ENCODE measurements around a stretch of chr1.

DNA sequence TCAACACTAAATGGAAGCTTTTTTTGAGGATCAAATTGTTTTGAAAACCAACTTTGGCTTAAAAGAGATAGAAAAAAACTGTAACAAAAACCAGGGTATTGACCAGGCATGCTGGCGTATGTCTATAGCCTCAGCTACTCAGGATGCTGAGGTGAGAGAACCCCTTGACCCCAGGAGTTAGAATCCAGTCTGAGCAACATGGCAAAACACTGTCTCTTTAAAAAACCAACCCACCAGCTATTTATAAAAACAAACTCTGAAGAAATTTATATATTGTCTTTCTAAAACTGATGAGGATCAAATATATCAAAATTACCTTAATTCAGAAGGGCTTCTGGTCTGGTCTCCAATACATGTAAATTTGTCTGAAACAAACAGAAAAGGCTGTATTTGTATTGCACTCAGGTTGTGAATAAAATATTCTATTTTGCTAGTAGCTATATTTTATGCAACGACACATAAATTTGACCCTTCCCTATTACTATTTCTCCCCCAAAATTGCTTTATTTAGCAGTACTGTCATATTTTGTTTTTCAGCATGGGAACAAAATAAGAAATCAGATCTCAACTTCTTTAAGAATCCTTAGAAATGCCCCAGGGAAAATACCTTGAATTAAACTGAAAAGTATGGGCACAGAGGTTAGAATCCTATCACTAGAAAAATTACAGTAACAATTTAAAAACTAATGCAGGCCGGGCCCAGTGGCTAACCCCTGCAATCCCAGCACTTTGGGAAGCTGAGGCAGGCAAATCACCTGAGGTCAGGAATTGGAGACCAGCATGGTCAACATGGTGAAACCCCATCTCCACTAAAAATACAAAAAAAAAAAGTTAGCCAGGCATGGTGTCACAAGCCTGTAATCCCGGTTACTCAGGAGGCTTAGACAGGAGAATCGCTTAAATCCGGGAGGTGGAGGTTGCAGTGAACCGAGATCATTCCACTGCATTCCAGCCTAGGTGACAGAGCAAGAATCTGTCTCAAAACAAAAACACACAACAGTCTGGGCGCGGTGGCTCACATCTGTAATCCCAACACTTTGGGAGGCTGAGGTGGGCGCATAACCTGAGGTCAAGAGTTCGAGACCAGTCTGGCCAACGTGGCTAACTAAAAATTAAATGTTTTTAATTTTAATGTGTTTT lies 51.6 kb downstream of the GNB1 start:
- PRO-cap = no peak

DNA sequence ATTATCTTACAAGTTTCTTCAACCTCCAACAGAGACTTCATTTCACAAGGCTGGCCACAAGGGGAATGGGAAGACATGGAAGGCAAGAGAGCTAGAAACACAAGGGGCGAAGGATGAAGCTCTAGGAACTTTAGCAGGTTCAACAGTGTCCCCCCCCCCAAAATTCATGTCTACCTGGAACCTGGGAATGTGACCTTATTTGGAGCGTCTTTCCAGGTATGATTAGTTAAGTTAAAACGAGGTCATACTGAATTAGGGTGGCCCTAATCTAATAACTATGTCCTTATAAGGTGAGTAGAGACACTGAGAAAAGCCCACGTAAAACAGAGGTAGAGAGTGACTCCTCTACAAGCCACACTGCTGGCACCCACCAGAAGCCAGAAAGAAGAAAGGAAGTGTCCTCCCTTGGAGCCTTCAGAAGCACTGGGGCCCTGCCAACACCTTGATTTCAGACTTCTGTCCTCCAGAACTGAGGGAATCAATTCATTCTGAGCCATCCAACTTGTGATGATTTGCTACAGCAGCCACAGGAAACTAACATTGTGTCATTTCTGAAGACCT lies 15.1 kb downstream of the GNB1 start:
- PRO-cap = no peak

DNA sequence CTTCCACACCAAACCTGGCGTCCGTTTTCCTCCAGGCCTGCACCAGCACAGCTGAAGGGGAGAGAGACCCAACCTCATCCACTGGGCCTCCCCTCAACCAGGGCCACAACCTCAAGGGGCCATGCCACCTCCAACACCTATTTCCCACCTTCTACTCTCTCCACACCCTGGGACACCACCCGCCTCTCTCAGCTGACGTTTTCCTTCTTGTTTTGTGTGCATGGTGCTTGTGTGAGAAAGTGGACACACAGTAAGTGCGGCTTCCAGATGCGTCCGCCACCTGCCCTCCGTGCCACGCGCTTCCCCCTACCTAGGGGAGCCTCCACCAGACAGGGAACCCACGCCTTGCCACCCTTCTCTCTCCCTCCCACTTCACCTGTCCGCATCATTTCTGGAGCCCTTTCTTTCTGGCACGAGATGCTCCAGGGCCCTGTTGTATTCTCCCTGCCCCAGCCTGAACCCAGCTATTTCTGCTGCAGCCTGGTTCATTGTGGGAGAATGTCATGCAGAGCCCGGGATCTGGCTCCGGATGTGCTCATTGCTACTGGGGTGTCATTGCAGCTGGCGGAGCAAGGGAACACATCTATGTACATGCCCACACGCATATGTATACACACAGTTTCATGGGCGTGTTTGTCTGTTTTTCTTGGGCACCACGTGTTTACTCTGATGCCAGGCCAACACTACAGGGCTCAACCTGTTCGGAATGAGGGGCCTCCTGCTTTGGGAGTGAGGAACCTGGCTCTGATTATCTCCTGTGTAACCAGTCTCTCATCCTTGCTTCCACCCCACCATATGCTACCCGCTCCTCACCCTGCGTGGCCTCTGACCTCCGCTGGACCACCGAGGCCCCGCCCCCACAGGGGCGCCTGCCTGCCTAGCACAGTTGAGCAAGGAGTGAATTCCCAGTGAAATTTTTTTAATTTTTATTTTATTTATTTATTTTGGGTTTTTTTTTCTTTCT lies 1.5 kb upstream of the GNB1 start:
- PRO-cap = no peak

DNA sequence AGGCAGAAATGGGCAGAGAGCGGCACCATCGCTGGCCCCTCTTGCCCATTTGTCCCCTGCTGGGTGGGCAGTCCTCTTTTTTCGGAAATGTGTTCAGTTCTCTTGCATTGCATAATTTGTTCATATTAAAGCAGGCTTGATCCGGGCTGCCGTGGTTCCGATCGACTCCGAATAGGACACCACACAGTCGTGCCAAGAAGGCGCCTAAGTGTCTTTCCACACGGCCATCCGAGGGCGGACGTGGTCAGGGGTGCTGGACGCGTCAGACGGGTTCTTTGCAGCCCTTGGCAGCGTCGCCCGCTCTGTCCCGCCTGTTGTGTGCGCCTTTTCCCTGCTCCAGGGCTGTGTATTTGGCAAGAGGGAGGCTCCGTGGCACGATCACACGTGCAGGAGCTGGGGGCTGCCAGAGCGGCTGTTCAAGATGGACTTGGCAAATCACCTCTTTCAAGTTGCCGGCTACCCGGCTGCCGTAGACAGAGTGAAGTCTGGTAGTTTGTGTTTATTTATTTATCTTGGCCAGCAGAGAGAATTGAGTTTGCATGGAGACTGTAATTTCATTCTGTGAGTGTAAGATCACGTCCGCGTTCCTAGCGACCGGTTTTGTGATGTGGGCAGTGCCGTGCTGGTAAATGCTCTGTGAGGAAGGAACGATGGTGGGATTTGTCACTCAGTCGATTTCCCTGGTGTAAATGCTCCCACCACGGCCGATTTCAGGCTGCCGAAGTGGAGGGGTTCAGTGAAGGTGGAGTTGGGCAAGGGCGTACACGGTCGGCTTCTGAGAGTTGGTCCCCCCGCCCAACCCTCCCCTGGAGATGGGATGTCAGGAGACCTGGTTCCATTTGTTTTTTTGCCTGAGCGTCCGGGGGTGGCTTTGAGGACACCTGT lies 31.9 kb downstream of the PRKCZ start:
- PRO-cap = no peak

DNA sequence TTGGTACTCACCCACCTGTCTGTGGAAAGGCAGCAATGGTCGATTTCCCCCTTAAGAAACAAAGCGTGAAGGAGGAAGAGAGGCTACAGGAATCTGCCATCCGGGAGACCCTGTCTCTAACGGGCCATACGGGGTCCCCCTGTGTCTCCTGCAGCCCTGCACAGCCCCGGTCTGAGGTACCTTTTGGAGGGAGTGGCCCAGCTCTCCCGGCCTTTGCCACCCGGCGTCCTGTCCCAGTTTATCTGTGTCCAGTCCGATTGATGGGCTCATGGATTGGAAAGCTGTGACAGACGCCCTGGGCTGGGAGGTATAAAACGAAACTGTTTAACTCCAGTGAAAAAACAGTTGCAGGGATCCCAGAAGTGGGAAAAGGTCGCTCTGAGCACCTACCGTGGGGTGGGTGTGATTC lies 11.6 kb upstream of the FAAP20 start:
- PRO-cap = no peak

- PRO-cap = no peak
Observed at GRCh38 chr1:2206644-2207462, 12.3 kb upstream of the FAAP20 start.

DNA sequence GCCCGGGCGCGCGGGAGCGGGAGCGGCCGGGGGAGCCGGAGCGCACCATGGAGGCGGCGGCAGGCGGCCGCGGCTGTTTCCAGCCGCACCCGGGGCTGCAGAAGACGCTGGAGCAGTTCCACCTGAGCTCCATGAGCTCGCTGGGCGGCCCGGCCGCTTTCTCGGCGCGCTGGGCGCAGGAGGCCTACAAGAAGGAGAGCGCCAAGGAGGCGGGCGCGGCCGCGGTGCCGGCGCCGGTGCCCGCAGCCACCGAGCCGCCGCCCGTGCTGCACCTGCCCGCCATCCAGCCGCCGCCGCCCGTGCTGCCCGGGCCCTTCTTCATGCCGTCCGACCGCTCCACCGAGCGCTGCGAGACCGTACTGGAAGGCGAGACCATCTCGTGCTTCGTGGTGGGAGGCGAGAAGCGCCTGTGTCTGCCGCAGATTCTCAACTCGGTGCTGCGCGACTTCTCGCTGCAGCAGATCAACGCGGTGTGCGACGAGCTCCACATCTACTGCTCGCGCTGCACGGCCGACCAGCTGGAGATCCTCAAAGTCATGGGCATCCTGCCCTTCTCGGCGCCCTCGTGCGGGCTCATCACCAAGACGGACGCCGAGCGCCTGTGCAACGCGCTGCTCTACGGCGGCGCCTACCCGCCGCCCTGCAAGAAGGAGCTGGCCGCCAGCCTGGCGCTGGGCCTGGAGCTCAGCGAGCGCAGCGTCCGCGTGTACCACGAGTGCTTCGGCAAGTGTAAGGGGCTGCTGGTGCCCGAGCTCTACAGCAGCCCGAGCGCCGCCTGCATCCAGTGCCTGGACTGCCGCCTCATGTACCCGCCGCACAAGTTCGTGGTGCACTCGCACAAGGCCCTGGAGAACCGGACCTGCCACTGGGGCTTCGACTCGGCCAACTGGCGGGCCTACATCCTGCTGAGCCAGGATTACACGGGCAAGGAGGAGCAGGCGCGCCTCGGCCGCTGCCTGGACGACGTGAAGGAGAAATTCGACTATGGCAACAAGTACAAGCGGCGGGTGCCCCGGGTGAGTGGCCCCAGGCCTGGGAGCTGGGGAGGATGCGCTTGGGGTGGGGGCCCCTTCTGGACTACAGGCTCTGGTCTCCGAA lies 950 bp downstream of the SKI start:
- PRO-cap = unidirectional peak, minus-strand start at position 106 of the sequence; bidirectional peak, plus-strand start at position 865 of the sequence, minus-strand start at position 729 of the sequence

GRCh38 chr1:2229818-2230016 lies 1.6 kb downstream of the SKI start:
- PRO-cap = no peak

GRCh38 chr1:2251636-2252178 lies 23.6 kb downstream of the SKI start:
- PRO-cap = no peak

DNA sequence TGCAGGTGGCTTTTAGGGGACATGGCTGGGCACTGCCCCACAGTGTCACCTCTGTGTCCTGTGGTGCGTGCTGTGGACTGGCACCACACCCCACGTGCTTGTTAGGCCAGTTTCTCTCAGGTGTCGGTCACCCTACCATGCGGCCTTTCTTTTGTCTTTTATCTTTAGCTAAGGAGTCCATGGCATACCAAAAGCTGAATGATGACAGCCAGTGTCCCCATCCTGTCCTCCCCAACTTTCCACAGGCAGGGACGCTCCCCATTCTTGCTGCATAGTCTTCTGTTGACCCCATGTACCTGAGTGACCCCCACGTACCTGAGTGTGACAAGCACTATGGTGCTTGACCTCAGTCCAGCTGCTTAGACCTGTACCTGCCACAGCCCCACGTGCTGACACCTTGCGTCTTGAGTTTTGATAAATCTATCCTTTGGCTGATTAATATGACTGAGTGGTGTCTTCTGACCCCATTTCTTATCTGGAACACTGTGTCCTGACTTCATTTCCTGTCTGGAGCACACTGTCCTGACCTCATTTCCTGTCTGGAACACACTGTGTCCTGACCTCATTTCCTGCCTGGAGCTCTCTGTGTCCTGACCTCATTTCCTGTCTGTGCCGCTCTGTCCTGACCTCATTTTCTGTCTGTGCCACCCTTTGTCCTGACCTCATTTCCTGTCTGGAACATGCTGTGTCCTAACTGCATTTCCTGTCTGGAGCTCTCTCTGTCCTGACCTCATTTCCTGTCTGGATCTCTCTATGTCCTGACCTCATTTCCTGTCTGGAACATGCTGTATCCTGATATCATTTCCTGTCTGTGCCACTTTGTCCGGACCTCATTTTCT lies 27.0 kb downstream of the SKI start:
- PRO-cap = no peak

DNA sequence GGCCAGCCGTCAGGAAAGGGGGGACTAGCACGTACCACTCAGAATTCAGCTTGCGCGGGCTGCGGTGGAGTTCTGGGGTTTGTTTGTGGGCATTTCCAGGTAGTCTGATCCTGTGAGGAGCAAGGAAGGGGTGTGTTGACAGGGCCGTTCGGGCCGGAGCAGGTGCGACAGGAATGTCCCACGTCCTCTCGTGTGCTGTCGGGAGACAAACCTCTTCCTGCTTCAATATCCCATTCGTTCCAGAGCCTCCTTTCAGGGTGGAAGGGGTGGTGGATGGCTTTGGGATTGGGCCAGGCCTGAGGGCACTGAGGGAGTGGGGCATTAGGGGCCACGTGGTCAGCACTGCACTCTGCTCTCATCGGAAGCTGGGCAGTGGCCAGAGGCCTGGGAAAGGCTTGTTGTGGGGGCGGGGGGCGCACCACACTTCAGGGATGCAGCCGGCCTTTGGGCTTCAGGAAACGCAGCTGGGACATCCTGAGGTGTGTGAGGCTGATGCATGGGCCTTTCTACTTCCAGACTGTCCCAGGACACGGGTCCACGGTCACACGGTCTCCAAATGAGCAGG lies 39.2 kb downstream of the SKI start:
- PRO-cap = no peak

- PRO-cap = no peak
Observed at GRCh38 chr1:2272057-2272439, 43.9 kb downstream of the SKI start.

DNA sequence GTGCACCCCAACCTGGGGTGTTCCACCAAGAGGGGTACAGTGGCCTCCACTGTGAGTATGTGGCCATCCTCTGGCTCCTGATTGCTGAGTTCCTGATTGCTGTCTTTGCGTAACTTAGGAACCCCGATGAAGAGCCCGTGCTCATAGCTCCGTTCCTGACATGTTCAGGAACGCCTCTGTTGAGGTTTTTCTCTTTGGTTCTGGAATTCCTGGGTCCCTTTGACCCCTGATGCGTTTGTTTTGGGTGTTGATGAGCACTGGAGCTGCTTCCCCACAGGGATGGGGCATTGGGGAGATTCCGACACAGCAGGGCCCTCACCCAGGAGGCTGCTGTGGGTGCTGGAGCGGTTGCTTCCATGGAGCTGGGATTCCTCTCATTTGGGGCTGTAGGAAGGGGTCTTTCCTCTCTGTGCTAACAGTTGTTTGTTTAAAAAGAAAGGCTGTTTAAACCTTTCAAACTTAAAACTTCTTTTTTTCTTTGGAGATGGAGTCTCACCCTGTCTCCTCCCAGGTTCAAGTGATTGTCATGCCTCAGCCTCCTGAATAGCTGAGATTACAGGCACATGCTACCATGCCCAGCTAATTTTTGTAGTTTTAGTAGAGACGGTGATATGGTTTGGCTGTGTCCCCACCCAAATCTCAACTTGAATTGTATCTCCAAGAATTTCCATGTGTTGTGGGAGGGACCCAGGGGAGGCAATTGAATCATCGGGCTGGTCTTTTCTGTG lies 48.7 kb downstream of the SKI start:
- PRO-cap = no peak

DNA sequence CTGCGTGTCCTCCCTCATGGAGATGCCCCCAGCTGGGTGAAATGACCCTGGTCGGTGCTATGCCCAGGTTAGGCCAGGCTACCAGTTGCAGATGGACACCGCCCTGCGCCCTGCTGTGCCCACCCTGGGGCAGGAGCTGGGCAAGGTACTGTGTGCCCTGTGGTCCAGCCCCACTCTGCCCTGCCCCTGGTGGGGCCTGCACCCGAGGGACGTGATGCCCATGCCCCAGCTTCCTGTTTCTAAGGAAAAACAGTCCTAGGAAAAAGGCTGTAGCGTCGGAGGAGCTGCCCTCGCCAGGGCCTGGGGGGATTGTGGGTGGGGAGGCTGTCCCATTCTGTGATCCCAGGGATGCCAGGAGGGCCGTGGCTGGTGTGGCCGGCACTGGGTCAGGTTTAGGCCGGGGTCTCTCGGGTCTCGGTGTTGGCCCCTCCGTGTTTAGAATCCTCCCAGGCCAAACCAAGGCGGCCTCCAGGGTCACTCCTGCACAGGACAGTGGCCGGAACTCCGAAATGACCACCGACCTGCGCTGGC lies 77.5 kb downstream of the MORN1 start:
- PRO-cap = no peak

DNA sequence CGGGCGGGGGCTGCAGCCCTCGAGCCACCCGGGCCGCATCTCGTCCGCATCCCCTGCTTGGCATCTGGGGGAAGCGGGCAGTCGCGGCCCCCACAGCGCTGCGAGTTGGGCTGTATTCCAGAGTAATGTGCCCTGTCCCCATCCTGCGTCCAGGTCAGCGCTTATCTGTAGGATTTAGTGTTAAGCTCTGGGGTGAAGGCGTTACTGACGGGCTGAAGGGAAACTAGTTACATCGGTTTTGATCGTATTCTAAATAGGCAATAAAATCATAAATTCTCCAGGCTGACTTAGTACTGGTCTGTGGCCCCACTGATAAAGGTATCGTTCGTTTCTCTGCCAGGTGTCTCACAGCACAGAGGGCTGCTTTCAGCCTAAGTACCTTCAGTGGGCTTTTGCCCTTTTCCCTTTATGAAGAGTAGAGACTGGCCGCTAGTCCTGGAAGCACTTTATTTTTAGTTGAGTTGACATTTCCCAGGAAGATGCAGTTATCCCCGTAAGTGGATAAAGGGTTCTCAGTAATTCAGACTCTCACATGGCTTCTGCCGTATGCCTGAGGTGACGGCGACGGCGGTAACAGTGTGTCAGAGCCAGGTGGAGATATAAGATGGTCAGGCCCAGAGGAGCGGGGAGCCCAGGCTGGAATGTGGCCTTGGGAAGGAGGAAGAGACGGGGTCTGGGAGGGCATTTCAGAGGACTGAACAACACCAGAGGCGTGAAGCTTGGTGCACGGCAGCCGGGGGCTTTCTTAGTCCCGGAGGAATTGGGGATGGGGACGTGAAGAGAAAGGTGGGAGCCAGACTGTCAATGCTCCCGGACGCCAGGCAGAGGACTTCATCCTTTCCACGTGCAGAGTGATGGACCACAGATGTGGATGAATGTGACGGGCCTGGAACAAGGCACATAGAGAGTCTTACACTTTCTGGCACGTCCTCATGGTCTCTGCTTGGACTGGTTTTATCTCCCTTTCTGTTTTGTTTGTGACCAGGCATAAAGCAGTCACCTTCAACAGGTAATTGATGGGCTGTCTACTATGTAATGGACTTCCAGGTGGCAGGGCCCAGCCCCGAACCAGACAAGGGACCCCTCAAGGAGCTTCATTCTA lies 933 bp downstream of the RER1 start:
- PRO-cap = bidirectional peak, plus-strand start at position 328 of the sequence, minus-strand start at position 225 of the sequence

DNA sequence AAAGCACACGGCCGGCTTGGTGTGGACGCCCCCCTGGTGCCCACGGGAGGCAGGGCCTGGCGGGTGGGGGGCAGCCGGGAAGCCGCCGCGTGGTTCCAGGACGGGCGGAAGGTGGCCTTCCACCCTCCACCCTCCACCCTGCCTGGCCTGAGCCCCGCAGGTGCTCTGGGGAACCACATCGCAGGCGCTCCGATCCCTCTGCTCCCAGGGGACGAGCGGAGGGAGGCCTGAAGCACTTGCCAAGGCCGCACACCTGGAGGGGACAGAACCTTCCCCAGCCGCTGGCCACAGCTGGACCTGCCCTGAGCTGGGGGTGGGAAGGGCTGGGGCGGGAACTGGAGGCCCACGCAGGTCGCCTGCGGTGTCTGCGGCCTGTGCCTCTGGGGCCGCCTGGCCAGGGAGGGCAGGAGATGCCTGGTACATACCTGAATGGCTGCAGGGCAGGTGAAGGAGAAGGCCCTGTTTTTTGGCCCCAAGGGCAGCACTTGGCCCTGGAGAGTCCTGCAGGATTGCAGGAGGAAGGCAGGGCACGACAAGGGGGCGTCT lies 881 bp upstream of the PEX10 start:
- PRO-cap = no peak

DNA sequence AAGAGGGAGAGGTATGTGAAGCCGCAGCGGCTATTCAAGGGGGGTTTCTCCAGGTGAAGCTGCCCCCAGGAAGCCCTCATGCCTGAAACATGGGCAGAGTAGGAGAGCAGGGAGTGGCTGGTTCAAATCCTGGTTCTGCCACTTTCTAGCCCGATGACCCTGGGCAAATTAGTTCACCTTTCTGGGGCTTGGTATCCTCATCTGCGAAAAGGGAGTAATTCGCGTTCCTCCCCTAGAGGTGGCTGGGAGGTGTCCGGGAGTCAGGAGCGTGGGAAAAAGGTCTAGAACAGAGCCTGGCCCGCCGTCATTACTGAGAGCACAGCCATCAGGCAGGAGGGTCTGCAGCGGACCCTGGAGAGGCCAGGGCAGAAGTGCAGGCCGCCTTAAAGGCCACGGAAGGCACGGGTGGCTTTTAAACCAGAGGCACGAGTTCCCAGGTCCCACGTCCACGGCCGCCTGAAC lies 941 bp downstream of the PANK4 start:
- PRO-cap = no peak

- PRO-cap = no peak
Observed at GRCh38 chr1:2530757-2531292, 762 bp upstream of the HES5 start.

DNA sequence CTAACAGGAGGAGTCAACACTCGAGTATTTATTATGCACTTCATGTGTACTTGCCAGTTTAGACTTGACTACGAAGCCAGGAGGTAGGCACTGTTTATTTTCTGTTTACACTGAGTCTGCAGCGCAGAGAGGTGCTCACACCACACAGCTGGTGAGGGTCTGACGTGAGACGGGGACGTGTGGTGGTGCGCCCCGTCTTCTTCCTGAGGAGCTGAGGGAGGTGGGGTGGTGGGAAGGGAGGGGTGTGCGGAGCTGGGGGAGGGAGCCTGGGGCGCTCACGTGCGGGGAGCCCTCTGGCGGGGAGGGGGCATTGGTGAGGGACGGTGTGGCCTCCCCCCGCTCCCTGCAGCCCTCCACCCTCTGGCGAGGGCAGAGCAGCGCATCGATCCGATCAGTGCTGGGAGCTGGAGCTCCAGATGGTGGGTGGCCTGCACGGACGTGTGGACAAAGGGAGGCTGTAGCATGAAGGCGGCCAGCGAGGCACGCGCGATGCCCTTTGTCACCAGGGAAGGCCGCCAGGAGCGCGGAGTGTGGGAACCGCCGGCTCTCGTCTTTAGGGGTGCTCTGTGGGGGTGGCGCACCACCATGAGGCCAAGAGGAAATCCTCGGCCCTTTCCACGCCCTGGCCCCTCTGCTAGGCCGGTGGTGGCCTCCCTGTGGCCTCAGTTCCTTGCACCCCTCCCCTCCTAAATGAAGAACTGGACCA lies 5.3 kb upstream of the HES5 start:
- PRO-cap = no peak

GRCh38 chr1:2540561-2541307 lies 10.7 kb upstream of the HES5 start:
- PRO-cap = no peak